RPMI7951 (cell line): ENCODE measurements around a stretch of chr11.

- RAMPAGE, long total RNA = no peak
These were observed 363 bp downstream of the TNNT3 start for GRCh38 chr11:1919809-1920322.

GRCh38 chr11:1924676-1925235 is 5.3 kb downstream of the TNNT3 start:
- RAMPAGE, long total RNA = no peak

DNA sequence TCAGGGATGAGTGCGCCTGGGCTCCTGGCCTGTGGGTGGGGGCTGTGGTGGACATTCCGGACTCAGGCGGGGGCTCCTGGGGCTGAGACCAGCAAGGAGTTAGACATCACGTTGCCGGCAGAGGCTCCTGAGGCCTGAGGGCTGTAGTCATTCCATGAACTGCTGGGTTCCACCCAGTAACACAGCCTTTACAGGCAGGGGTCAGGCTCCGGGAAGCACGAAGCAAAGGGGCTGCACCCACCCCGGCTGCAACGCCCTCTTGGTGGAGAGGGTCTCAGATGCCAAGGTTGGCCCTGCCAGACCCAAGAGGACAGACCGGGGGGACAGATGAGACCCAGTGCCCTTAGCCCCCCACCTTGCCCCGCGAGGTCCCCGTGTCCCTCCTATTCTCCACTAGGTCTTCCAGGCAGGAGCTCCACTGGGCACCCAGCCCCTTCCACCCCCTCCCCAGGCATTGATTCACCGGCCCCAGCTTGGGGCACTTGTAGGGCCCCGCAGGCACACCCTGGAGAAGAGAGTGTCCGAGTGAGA is 9.0 kb downstream of the TNNT3 start:
- RAMPAGE, long total RNA = no peak

- RAMPAGE, long total RNA = no peak
These were observed 11.8 kb downstream of the TNNT3 start for GRCh38 chr11:1931239-1931728.

DNA sequence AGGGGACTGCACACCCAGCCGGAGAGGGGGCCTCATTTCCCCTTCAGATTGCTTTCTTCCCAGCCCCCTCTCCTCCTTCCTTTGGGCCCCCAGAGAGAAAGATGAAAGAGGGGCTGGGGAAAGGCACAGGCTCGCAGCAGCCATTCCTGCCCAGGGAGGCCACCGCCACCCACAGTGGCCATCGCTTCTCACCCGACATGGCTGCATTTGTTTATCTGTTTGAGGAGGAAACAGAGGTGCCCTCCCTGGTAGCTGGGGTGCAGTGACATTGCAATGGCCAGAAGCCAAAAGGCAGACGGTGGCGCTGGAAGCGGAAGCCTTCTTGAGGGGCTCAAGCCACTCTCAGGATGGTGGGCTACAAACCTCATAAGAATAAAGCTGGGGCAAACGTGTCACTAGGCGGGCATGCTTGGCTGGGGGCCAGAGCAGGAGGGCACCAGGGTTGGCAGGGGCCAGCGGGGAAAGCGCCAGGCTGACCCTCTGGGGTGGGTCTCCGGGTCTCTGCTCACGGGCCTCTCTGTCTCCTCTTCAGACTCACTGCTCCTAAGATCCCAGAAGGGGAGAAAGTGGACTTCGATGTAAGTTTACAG is 12.5 kb downstream of the TNNT3 start:
- RAMPAGE, long total RNA = no peak

GRCh38 chr11:2109092-2109969 is 29.9 kb downstream of the IGF2 start:
- RAMPAGE, long total RNA = no peak

- RAMPAGE, long total RNA = no peak
These were observed 4.5 kb downstream of the INS start for GRCh38 chr11:2156475-2156856.

GRCh38 chr11:2300191-2300669 is 1.5 kb downstream of the C11orf21 start:
- RAMPAGE, long total RNA = no peak

DNA sequence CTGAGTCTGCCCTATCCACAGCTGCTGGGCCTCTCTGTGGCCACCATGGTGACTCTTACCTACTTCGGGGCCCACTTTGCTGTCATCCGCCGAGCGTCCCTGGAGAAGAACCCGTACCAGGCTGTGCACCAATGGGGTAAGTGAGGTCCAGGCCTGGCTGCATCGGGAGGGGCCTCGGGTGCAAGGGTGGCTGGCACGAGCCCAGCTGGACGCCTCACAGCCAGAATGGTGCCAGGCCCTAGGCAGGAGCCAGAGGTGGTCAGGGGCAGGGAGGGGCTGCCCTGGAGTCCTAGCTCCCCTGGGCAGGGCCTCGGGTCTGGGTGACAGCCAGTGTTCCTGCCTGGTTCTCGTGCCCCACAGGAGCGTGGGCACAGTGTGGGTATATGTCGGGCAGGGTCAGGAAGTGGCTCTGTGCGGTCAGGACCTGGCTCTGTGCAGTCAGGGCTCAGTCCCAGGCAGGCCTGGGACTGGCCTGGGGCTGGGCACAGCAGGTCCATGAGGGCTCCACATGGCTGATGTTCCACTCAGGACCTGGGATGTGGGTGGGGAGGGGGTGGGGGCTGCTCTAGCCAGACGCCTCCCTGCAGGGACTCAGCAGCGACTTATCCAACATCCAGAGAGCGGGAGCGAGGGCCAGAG is 1.1 kb downstream of the TSPAN32 start:
- RAMPAGE, long total RNA = no peak

- RAMPAGE, long total RNA = no peak
These were observed 2.7 kb upstream of the CD81 start for GRCh38 chr11:2374467-2374802.

- RAMPAGE, long total RNA = no peak
These were observed 4.0 kb downstream of the CD81 start for GRCh38 chr11:2380702-2381856.

DNA sequence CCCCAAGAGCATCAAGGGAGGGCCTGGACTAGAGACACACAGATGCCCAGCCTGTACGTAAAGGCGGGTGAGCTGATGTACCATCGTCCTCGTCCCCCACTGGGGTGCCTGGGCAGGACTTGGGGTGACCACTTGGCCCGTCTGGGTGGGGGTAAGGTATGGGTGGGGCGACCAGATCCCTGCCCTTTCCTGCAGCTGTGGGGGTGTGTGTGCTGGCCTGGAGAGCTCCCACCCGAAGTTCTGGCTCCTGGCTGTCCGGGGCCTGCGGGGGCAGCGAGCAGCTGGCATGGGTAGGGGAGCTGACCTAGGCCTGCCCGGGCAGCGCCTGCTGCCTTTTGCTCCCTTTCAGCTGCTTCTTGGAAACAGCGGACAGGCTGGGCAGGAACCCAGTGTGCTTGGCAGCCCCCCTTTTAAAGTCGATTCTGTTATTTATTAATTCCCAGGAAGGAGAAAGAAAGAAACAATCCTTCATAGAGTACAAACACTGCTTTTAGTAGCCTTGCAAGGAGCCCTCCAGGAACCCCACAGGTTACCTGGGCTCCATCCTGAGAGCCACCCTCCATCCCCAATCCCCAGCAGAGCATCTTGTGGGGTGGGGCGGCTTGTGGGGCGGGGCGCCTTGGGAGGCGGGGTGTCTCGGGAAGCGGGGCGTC is 6.7 kb downstream of the CD81 start:
- RAMPAGE, long total RNA = no peak

- RAMPAGE, long total RNA = no peak
These were observed 8.6 kb downstream of the CD81 start for GRCh38 chr11:2385648-2386232.

DNA sequence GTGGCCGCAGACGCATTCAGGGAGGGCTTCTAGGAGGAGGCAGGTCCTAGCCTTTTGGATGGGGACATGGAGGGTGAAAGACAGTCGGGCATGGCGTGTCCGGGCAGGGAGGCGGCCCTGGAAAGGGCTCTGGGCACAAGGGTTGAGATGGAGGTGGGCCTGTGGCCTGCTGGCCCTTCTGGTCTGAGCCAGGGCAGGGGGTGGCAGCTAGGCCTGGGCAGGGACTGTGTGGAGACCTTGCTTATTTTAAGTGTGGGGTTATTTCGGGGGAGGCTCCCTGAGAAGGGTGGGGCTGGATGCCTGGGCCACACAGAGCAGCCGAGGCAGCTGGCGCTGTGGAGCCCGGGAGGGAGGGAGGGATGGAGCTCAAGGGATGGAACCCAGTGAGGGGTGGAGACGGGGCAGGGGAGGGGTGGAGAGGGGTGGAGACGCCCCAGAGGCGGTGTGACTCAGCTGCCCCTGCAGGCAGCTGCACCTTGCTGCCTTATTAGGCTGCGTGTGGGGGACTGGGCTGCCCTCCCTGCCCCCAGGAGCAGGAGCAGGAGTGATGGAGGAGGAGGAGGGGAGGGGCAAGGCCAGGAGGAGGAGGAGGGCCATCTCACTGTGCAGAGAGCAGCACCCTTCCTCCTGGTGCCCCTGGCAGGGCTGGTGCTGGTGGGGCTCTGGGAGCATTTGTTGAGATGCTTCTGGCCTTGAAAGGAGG is 9.9 kb upstream of the TSSC4 start:
- RAMPAGE, long total RNA = no peak

DNA sequence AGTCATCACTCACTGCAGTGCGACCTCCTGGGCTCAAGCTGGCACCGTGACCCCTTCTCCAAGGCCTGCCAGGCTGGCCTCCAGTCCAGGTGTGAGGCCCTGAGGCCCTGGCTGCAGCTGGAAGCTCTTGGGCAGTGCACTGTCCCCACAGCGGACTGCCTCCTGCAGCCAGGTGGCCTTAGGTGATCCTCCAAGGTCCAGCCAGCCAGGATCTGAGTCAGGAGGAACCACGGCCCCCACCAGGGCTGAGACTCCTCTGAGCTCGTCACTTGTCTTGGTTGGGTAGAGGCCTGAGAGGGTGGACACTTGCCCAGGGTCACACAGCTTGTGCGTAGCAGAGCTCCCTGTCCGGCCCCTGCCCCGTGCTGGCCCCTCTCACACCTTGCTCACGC is 20.4 kb downstream of the KCNQ1 start:
- RAMPAGE, long total RNA = no peak

DNA sequence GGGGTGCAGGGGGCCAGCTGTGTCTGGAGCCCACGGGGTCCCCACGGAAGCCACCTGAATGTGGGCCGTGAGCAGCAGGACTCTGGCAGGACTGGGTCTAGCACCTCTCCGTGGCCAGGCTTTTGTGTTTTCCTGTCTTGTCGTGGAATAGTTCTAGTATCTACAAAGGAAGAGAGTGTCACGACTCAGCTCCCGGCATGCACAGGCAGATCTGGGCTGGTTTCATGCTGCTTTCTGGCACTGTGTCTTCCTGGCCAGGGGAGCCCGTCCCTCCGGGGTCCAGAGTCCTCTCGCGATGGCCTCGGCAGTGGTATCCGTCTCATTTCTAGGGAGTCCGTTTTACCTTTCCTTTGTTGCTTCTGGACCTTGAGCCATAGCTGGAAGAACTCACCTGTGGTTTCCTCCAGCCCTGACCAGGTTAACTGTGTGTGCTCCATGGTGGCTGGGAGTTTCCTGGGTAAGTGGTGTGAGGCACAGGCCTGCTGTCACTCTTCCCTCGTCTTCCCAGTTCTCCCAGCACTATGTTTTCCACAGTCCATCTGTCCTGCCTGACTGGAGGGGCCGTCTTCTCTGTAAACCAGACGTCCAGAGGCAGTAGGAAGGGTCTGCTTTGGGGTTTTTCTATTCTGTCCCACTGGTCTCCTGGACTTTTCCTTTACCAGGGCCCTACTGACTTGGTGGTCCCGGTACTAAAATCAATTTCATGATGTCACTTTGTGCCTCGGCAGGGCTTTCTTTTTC is 83.9 kb downstream of the KCNQ1 start:
- RAMPAGE, long total RNA = no peak

GRCh38 chr11:2666041-2667079 is 219.2 kb downstream of the CDKN1C start:
- RAMPAGE, long total RNA = no peak

- RAMPAGE, long total RNA = no peak
These were observed 189.3 kb downstream of the CDKN1C start for GRCh38 chr11:2696211-2696823.

GRCh38 chr11:2725455-2726258 is 159.9 kb downstream of the CDKN1C start:
- RAMPAGE, long total RNA = no peak

DNA sequence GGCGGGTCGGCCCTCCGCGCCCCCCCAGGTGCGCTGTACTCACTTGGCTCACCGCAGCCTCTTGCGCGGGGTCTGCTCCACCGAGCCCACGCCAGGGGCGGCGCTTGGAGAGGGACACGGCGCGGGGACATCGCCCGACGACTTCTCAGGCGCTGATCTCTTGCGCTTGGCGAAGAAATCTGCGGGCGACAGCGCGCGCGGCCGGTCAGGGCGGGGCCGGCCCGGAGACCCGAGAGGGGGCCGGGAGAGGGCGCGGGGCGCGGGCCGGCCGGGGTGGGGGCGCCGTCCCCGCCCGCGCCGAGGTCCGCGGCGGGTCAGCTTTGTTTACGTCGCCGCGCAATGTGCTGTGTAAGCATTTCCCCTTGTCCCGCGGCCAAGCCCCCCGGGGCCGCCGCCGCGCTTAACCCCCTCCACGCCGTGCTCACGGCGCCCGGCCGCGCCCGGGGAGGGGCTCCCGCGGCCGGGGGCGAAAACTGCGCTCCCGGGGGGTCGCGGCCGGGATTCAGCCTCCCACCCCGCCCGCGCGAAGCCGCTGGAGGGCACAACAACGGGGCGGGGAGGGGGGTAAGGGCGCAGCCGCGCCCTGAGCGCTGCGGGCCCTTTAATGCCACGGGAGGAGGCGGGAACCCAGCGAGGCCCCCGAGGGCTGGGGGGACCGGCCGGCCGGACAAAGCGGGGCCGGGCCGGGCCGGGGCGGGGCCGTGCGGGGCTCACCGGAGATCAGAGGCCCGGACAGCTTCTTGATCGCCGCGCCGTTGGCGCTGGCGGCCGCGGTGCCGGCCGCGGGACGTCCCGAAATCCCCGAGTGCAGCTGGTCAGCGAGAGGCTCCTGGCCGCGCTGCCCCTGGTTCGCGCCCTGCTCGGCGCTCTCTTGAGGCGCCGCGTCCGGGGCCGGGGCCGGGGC is 1.4 kb downstream of the CDKN1C start:
- RAMPAGE, long total RNA = no peak